Camera-type eye (tissue), 1 donor: Measurements from ENCODE around the genes C12orf4 and ANO2.

DNA sequence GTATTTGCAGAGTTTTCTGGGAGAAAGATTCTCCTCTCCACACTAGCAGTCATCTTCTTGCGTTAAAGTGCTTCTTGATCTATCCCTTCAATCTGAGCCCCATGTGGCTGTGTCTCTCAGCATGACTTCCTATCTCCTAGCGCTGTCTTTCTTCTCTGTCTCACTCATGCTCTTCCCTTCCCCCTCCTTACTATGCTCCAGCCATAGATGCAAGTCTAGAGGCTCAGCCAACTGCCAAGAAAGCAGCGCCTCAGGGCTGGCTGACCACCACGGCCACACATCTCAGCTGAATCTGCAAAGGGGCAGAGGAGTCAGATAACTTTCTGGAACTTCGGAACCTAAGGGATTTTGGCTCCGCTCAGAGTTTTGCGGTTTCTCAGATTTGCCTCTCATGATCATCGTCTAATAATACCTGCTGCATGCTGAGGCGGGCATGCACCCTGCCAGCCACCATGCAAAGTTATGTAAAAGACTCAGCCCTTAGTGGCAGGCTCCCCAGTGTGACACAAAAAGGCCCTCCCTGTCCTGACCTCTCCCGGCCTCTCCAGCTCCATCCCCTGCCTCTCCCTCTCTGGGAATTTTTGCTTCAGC, 5.0 kb upstream of the FGF6 start:
- RAMPAGE, long total RNA, result no peak

- RAMPAGE, long total RNA, result start-site peak on the minus strand at chr12:4538457-4538469, 28 reads
These were observed at the start of gene C12orf4 for GRCh38 chr12:4537911-4538650. TSS of gene C12orf4 (minus strand) at chr12:4538469.

DNA sequence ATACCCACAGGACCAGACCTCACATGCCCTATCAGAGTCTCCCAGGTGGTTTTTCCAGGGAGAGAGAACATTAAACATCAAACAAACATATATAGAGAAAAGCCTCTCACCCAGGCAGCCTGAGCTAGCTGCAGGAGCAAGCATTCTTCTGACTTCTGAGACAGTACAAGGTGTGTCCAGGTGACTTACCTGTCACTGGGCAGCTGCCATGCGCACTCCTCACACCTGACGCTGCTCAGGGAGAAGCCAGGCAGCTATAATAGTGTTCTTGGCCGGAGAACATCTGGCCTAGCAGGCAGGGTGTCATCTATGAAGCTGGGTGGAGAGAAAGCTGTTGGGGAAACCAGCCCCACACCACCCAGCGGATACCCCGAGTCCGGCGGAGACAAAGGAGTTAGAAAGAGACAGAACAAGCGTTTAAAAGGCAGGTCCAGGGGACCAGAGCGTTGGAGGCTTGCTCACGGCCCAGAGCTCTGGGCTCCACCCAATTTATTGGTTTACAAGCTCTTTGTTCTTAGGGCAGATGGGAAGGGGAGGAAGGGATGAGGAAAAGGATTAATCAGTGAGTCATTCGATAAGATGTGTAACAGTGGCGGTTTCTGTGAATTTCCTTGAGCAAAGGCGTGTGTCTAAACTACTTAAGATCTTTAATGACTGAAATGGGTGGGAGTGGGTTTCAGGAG, 383 bp upstream of the GALNT8 start:
- RAMPAGE, long total RNA, result no peak

DNA sequence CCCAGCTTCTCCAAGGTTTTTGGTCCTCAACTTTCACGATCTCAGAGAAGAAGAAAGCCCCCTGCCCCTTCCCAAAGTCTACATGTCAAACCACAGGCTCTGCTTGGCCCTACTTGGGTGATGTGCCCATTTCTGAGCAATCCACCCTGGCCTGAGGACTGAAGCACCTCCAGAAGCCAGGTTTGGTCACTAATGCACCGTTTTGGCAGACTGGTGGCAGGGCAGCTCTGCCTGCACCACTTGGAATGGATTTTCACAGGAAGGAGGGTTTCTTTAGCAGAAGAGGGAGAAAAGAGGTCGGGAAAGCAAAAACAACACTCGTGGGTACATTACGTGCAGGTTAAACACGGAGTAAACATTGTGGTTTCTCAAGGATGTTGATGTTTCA, 70.7 kb downstream of the KCNA5 start:
- RAMPAGE, long total RNA, result no peak

- RAMPAGE, long total RNA, result no peak
These were observed 71.7 kb downstream of the NTF3 start for GRCh38 chr12:5503592-5504026.

GRCh38 chr12:5944515-5945613, at the start of gene ANO2:
TSS of gene ANO2 (minus strand) at chr12:5945259.
- RAMPAGE, long total RNA, result no peak

DNA sequence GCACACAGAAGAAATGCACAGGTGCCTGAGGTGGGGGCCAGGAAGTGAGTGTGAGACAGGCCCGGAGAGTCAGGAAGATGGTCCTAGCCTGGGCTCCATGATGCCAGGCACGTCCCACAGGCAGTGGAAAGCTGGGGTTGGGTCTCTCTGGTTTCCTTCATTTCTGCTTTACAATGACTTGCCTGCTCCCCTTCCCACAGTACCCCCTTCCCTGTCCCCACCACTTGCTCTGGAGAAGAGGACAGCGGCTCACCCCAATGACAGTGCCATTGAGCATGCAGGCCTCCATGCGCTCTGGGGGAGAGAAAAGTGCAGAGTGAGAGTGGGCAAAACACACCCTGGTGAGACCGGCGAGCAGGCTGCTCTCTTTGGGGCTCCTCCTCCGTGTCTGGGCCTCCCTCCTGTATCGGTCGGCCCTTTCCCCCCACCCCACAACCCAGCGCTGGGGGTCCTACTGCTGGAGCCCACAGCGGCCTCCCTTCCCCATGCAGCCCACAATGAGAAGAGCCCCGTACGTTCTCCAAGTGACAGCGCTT, 22.9 kb upstream of the ANO2 start:
- RAMPAGE, long total RNA, result no peak

DNA sequence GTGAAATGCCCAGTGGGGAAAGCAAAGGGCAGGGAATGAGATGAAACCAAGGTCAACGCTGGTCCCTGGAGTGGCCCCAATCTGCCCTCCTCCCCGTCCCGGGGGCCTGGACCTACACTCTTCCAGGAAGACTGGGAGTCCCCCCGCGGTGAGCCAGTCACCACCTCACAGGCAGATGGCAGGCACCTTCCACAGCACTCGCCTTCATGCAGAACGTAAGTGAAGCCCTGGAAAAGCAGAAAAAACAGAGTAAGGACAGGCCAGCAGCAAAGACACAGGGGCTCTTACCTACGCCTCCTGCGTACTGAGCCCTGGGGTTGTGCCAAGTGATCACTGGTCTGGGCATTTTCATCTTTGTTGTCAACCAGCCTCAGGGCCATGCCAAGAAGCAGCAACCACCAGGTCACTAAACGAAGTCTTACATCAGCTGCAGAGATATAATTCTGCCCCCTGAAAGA, 26.5 kb upstream of the ANO2 start:
- RAMPAGE, long total RNA, result no peak

- RAMPAGE, long total RNA, result no peak
These were observed 51.1 kb downstream of the VWF start for GRCh38 chr12:6073303-6073838.

GRCh38 chr12:6088494-6088811, 36.0 kb downstream of the VWF start:
- RAMPAGE, long total RNA, result no peak

- RAMPAGE, long total RNA, result no peak
These were observed 22.0 kb downstream of the CD9 start for GRCh38 chr12:6221875-6222872.

GRCh38 chr12:6235978-6236369, 35.8 kb downstream of the CD9 start:
- RAMPAGE, long total RNA, result no peak

DNA sequence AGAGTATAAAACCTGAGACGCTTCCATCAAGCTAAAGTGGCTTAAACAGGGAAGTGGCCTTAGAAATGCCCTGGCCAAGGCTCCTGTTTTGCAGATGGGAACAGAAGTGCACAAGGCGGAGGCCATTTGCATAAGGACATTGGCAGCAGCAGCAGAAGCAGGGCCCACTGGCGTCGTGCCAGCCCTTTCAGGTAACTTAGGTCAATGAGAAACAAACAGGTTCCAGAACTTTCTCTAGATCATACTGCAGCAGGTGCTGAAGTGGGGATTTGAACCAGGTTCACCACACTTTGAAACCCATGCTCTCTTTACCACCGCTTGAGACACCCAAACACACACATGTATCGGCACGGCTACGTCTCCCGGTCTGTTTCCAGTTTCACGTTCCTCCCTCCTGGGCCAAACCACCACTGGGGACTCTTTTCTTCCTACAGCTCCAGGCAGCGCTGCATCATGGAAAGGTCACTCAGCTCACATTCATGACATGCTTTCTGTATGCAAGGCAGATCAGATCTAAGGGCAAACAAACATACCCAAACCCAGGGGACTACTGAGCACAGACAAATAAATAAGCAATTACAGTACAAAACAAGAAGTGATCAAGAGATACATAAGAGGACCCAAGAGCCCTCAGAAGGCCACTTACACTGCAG, 45.9 kb upstream of the PLEKHG6 start:
- RAMPAGE, long total RNA, result no peak

DNA sequence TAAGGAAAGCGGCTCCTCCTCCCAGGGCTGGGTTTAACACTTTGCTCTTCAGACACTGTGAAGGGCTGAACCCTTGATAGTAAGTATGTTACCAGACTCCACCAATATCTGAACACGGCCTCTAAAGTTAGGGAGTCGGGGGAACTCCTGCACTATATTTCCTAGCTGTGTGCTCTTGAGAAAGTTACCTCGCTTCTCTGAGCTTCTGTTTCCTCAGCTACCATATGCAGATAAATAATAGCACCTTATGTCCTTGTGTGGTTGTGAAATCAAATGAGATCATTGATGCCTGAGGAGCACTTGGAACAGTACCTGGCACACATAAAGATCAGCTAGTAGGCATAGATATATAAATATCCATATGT, 33.3 kb upstream of the PLEKHG6 start:
- RAMPAGE, long total RNA, result no peak

DNA sequence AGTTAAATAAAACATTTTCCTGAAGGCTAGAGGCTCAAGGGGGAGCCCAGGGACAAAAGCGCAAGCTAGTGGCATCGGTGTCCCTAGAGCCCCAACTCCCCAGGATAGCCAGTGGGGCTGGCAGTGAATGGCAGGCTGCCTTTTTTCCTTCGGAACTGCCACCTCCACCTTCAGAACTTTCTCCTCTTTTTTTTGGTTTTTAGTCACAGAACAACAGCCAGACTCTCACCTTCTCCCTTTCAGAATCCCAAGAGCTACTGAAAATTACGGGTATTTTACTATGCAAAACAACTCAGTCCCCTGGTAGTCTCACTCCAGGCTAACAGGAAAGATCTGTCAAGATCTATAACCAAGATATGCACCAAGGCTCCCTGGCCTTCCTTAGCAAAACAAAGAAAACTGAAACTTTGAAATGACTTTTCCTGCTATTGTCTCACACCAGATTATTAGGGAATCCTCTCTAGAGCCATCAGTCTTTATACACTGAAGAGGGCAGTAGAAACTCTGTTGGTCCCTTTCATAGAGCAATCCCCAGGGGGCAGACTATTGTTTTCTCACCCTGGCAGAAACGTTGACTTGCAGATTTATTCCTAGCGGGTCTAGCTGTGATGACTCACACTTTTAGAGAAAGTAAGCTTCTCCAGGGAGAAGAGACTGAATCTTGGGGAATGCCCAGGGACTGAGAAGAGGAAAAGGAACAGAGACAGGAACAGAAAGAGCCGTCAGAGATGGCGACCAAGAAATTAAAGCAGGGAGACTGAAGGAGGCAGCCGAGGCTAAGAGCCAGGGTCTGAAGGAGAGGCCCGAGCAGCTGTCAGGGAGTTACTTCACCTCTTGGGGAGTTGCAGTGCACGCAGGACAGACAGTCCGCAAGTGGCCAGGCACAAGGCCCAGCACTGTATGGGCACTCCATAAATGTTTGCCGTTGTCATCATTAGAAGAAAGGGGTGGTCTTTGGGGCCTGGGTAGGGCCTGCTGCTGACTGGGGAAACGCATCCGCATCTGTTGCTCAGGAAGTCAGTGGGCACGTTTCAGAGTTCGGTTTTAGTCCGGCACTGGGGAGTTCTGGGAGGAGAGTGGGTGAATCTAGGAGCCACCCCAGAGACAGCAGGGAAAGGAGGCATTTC, 12.8 kb downstream of the PLEKHG6 start:
- RAMPAGE, long total RNA, result no peak

DNA sequence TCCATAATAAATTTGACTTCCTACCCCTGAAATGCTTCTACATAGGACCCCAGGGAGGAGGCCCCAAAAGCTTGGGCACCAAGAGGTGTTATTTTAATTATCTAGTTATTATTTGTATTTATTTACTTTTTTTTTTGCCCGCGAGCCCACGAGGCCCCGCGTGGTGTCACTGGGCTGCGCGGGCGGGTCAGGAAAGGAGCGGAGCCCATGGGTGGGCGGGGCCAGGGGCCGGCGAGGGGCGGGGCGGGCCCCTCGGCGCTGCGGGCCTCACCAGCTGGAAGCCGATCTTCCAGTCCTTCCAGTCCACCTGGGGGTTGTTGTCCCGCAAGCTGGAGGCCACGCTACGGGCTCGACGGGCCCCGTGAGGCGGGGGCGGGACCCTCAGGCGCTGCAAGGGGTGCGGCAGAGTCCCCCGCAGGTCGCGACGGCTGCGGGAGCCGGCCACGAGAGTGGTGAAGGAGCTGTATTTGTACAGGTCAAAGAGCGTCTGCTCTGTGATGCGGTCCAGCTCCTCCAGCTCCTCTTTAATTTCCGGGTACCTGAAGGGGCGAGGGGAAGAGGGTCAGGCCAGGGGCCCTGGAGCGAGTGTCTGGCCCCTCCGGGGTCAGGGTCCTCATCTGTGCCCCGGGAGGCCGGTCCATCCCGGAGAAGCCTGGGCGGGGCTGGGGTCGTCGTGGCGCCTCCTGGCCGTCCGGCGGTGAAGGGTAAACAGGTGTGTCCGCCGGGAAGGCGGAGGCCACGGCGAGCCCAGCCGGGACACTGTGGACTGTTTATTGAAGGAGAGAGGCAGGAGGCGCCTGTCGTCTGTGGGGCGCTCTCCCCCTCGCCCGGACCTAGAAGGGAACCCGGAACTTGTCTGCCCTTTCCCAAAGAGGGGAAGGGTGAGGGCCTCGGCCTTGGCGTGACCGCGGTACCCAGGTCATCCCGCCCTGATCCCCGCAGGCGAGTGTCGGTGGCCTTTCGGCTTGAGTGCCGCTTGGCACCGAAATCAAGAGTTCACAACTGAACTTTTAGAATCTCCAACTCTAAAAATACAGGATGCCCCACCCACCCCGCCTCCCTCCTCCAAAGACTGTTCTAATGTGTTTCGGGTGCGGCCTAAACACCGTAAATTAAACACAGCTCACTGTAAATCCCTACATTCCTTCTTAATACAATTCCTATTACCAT, 11.8 kb downstream of the SCNN1A start:
- RAMPAGE, long total RNA, result no peak

GRCh38 chr12:6432952-6433508, 11.7 kb upstream of the CD27 start:
- RAMPAGE, long total RNA, result no peak

- RAMPAGE, long total RNA, result no peak
These were observed 5.5 kb downstream of the TAPBPL start for GRCh38 chr12:6457197-6457828.

DNA sequence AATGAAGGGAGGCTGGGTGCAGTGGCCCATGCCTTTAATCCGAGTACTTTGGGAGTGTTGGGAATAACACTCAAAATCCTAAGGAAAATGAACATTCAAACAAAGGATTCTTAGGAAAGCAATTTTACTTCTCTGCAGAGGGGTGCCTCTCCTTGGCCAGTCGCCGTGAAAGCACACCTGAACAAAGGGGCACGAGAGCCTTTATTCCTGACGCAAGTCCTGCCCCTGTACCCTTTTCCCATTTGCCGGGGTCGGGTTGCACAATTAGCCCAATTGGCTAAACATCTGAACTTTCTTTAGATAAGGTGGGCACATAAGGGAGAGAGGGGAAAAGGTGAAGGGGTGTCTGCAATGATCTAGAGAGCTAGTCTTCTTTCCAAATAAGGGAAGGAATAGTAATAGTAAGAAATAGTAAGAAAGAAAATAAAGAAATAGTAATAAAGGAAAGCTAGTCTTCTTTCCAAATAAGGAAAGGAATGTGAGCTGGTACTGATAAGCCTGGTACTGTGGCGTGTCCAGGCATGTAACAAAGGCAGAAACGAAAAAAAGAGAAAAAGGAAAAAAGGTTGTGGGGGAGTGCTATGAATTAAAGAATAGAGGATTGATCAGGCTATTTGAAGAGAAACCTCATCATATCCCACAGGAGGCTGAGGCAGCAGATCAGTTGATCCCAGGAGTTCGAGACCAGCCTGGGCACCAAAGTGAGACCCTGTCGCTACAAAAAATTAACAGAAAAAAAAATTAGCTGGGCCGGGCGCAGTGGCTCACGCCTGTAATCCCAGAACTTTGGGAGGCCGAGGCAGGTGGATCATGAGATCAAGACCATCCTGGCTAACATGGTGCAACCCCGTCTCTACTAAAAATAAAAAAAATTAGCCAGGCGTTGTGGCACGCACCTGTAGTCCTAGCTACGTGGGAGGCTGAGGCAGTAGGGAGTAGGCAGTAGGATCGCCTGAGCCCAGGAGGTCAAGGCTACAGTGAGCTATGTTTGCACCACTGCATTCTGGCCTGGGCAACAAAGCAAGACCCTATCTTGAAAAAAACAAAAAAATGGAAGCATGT, 13.7 kb downstream of the NCAPD2 start:
- RAMPAGE, long total RNA, result no peak

DNA sequence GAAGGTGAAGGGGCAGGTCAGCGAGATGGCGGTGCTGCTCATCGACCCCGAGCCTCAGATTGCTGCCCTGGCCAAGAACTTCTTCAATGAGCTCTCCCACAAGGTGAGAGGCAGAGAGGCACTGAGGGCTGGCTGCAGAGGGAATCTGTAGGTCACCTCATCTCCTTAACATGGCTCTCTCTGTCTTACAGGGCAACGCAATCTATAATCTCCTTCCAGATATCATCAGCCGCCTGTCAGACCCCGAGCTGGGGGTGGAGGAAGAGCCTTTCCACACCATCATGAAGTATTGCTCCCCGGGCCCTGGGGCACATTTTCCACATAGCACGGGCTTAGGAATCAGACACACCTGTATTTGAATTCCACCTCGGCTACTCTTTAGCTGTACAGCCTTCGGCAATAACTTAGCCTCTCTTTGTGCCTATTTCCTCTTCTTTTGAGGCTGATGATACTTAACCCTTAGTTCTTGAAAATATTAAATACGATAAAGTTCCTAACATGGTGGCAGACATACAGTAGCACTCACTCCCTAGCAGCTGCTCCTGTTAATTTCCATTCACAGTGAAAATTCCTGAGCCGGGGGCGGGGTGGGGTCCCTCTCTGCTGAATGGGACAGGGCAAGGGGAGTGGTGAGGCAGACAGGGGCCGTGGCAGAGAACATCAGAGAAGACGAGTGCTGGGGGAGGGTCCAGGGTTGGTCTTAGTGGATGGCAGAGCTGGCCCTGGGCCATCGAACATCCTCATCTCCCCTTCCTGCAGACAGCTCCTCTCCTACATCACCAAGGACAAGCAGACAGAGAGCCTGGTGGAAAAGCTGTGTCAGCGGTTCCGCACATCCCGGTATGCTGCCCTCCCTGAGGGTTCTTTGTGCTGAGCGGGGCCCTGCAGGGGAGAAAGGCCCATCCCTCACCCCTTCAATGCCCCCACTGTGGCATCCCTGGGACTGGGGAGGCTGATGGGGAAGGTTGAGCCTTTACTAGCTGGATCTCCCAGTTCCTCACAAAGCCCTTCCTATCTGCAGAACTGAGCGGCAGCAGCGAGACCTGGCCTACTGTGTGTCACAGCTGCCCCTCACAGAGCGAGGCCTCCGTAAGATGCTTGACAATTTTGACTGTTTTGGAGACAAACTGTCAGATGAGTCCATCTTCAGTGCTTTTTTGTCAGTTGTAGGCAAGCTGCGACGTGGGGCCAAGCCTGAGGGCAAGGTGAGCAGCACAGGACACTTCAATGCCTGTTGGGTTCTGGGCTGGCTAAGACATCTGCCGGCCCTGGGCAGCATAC, 5.1 kb upstream of the GAPDH start:
- RAMPAGE, long total RNA, result no peak